ENCODE results near the genes DKK1 and TFAM.

- RRBS: no CpG with 5 or more reads among the region's 5 CpGs
These were observed 25.0 kb upstream of the SGMS1 start for GRCh38 chr10:50648658-50649180.

DNA sequence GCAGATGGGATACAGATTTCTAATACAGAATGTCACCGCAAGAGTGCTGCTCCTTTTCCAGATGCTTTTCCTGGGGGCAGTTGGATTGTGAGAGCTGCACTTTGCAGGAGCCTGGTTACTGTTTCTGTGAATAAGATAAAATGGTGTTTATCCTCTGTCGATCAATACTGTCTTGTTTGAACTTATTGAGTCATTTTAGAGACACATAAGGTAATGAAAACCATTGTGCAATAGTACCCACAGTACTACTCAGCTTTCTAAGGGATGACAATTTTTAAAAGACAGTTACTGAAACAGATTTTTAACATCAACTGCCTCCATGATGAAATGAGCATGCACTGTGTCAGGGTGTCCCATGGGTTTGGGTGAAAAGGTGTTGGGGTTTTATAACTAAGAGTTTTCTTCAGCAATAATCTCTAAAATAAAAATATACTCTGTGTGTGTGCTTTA, 2.8 kb downstream of the A1CF start:
- RRBS: no CpG with 5 or more reads among the region's 2 CpGs

- RRBS: no CpG with 5 or more reads among the region's 3 CpGs
These were observed 85.4 kb upstream of the PRKG1 start for GRCh38 chr10:50988953-50989219.

- RRBS: no CpG with 5 or more reads among the region's 3 CpGs
These were observed 212.2 kb downstream of the CSTF2T start for GRCh38 chr10:51487071-51487627.

GRCh38 chr10:51609344-51609933, 90.0 kb downstream of the CSTF2T start:
- RRBS: no CpG with 5 or more reads among the region's 2 CpGs

GRCh38 chr10:51838528-51838964, 139.2 kb upstream of the CSTF2T start:
- RRBS: no CpG with 5 or more reads among the region's 2 CpGs

- RRBS: 0% methylated on average over 1 of the region's 24 CpGs
These were observed 5.3 kb upstream of the DKK1 start for GRCh38 chr10:52308723-52309146.

DNA sequence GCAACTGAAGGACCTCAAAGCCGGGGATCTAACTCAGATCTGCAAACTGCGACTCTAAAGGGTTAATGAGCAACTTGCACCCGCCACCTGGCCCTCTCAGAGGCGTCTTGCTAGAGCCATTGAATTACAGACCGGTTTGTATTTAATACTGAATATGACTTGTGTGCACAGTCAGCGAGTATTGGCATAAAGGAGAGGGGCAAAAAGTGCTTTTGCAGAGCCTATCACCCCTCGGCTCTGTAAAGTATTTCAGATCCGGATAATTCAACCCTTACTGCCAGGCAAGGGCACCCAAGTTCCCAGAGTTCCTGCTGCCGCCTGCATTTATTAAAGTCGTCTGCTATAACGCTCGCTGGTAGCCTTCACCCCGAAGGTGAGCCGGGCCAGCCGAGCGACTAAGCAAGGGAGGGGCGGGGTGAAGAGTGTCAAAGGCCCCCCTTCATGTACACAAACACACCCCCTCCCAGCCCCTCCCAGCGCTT, 333 bp upstream of the DKK1 start:
- RRBS: under 1% methylated on average over 5 of the region's 18 CpGs

DNA sequence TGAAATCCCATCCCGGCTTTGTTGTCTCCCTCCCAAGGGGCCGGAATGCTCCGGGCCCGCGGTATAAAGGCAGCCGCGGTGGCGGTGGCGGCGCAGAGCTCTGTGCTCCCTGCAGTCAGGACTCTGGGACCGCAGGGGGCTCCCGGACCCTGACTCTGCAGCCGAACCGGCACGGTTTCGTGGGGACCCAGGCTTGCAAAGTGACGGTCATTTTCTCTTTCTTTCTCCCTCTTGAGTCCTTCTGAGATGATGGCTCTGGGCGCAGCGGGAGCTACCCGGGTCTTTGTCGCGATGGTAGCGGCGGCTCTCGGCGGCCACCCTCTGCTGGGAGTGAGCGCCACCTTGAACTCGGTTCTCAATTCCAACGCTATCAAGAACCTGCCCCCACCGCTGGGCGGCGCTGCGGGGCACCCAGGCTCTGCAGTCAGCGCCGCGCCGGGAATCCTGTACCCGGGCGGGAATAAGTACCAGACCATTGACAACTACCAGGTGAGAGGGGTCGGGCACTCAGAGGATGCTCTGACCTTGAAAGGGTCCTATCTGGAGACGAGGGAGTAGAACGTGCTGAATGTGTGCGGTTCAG, at the start of gene DKK1:
Gene DKK1 (plus strand): TSS at position 93 of the 583 bp plus-strand sequence.
- RRBS: 3% methylated on average over 14 of the region's 43 CpGs

GRCh38 chr10:53025072-53025746, 252.6 kb upstream of the MBL2 start:
- RRBS: no CpG with 5 or more reads among the region's 10 CpGs

- RRBS: no CpG with 5 or more reads among the region's 1 CpG
These were observed 67.8 kb upstream of the PCDH15 start for GRCh38 chr10:54868885-54869242.

- RRBS: no CpG with 5 or more reads among the region's 27 CpGs
These were observed 461.3 kb downstream of the ZWINT start for GRCh38 chr10:55899480-55900467.

GRCh38 chr10:58189283-58189896, 78.3 kb downstream of the IPMK start:
- RRBS: no CpG with 5 or more reads among the region's 6 CpGs

DNA sequence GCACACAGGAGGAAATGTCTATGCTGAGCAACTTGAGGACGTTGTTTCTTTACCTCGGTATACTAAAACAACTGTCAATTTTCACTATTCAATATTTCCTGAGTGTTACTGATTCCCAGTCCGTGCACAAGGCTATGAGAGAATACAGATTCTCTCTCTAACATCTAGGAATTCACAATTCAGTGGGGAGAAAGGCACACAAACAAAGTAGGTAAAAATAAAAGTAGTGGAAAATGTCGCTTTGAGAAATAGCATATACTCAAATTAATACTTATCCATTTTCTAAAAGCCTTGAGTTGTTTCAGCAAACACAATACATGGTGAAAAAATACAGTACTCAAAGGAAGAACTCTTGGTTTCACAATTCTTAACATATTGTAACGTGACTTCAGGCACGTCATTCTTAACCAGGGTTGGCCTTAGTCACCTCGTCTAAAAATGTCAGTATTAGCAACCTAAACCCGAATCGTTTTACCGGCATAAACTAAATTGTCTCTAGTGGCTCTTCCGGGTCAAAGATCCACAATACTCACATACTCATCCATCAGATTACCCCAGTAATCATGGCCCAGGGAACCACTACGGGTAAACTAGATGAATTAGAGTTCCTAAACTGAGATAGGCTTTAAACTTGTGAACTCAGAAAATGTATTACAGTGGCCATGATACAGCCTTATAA, 1.5 kb downstream of the IPMK start:
- RRBS: no CpG with 5 or more reads among the region's 12 CpGs

DNA sequence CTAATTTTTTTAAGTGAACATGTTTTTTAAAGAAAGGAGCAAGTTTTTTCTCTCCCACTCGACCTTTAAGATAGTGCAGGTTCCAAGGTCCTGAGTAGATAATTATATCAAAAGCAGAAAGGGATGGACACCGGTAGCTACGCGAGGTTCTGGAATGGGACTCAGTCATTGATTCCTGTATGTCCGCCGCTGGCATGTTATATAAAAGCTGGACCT, 495 bp upstream of the CISD1 start:
- RRBS: no CpG with 5 or more reads among the region's 6 CpGs

- RRBS: 2% methylated on average over 39 of the region's 73 CpGs
These were observed at the start of gene TFAM for GRCh38 chr10:58384833-58385817. Gene TFAM, plus strand, starts transcription at chr10:58385410.

DNA sequence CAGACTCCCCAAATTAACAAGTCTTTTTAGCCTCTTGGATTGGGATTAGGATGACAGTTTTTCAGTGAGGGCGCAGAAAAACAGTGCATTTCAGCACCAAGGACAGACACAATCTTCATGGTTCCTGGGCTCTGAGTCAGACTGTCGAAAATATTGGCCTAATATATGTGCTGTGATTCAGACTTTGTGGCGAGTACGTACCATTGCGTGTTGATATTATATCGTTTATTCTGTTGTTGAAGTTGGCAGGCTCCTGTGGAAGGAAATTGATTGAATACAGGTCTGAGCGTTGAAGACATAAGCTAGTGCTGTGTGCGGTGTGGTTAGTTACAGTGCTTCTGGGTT, 955 bp downstream of the PHYHIPL start:
- RRBS: no CpG with 5 or more reads among the region's 8 CpGs

DNA sequence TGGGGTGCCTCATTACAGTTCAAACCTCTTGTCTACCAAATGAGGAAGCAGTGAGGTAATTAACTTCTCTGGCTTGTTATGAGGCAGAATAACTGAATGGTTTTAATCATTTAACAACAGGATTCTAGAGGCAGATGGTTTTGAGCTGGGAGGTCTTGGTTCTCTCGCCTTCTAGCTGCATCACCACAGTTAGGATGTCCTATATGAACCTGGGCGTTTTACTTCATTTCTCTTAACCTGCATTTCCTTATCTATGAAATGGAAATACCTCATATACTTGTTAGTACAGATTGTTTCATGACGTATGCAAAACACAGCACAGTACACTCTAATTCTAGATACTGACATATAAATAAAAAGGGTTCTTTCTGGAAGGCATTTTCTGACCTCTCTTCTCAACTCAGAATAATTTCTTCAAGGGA, 16.1 kb upstream of the SLC16A9 start:
- RRBS: no CpG with 5 or more reads among the region's 3 CpGs